ENCODE measurements around a stretch of chr2.

GRCh38 chr2:218230804-218231355 is 13.9 kb downstream of the ARPC2 start:
- PRO-cap, result no peak

DNA sequence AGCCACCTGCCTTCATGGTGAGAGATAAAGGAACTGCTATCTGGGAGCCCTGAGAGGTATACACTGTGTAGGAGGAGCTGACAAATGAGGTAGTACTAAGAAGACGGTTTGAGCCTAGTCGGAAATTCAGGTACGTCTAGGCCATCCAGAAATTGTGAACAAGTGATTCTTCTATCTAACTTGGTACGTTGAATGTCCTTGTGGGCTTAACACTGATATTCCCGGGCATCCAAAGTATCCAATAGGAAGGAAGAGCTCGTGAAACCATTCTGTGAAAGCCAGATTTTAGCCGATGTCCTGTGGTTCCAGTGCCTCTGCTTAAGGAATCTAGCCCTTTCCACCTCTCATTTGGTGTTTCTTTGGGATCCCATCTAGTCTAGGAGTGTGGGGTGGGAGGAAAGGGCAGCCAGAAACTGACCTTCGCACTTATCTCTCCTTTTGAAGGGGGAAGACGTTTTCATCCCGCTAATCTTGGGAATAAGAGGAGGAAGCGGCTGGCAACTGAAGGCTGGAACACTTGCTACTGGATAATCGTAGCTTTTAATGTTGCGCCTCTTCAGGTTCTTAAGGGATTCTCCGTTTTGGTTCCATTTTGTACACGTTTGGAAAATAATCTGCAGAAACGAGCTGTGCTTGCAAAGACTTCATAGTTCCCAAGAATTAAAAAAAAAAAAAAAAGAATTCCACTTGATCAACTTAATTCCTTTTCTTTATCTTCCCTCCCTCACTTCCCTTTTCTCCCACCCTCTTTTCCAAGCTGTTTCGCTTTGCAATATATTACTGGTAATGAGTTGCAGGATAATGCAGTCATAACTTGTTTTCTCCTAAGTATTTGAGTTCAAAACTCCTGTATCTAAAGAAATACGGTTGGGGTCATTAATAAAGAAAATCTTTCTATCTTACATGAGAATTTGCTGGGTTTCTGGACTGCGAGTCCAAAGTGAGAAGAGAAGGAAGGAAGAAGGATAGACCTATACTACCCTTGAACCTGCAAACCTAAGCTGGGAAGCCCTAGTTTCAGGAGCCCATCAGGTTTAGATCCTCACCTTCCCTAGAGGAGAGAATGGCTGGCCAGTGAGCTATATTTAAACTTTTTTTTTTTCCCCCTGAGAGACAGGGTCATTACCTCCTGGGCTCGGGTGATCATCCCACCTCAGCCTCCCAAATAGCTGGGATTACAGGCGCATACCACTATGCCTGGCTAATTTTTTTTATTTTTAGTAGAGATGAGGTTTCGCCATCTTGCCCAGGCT is 6.9 kb upstream of the GPBAR1 start:
- PRO-cap, result no peak

DNA sequence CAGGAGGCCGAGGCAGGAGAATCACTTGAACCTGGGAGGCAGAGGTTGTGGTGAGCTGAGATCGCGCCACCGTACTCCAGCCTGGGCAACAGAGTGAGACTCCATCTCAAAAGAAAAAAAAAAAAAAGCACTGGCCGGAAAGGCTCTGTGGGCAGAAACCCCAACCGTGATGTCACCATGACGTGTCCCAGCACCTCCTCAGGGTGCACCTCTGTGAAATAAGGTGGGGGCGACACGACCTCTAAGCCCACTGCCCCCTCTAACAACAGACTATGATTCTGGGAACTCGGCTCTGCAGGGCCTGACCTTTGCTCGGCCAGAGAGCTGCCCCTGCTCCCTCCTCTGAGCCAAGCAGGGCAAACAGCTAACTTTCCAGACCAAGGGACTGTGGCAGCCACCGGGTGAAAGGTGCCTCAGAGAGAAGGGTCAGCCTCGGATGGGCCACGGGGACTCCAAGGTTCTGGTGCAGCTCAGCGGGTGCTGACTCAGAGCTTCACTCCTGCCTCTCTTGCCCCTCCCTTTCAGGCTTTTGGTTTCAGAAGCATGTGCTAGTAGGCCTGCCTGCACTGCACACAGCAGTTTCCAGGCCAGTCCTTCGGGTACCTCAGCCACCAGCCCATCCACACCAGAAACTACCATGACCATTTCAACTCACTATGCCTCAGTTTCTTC is 8.1 kb downstream of the TMBIM1 start:
- PRO-cap, result no peak

GRCh38 chr2:218289464-218290709 is 2.4 kb downstream of the TMBIM1 start:
- PRO-cap, result no peak

DNA sequence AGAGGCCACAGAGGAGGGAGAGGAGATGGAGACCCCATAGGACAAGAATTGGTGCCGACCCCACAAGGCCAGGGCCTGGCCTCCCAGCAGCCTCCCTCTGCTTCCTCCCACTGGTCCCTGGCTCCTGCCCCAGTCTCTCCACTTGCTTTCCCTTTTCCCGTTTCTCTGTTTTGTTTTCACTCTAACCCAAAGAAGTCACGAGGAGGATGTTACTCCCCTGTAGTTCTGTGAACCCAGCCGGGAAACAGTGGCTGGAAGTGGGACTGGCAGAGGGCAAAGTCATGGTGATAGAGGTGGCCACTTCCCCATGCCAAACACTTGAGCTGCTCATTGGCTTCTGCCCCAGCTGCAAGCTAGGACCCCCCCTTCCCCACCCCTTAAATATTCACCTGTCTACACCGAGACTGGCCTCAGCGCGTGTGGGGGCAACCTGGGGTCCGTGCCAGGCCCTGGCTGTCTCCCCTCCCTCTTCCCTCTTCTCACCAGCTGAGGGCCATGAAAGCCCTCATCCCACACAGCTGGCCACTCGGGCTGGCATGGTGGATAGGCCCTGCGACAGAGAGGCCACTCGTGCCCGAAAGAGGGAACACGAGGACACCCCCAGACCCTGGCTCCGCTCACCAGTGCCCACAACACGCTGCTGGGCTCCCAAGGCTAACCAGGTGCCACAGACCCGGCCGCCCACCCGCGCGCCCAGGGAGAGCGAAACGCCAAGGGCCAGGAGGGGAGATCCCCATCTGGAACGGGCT is 548 bp downstream of the TMBIM1 start:
- PRO-cap, result no peak

GRCh38 chr2:218357665-218358338 is 1.1 kb downstream of the CATIP start:
- PRO-cap, result no peak

DNA sequence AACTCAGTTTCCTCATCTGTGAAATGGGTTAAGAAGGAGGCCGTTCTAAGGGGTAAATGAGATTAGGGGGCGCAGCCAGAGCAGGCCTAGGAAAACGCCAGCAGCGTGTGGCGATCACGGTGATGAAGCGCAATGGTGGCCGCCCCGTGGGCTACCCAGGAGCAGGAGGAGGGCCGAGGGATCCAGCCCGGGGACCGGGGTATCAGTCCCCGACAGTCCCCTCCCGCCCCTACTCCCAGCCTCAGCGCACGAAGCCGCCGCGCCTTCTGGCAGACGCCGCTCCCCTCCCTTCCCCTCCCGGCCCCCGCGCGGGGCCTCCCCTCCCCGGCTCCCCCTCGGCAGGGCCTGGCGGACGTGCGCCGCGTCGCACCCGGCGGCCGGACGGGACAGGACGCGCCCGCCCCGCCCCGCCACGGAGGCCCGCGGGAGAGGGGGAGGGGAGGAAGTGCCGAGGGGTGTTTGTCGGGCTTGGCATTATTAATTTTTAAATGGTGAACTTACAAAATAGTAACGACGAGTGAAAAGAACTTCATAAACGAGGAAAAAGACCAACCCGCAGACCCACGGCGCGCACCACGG is 1.3 kb upstream of the CTDSP1 start:
- PRO-cap, result bidirectional peak, plus-strand start at position 111 of the sequence, minus-strand start outside the sequence

DNA sequence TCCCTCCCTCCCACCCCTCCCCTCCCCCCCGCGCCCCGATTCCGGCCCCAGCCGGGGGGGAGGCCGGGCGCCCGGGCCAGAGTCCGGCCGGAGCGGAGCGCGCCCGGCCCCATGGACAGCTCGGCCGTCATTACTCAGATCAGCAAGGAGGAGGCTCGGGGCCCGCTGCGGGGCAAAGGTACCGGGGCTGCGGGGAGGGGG is 212 bp downstream of the CTDSP1 start:
- PRO-cap, result no peak

DNA sequence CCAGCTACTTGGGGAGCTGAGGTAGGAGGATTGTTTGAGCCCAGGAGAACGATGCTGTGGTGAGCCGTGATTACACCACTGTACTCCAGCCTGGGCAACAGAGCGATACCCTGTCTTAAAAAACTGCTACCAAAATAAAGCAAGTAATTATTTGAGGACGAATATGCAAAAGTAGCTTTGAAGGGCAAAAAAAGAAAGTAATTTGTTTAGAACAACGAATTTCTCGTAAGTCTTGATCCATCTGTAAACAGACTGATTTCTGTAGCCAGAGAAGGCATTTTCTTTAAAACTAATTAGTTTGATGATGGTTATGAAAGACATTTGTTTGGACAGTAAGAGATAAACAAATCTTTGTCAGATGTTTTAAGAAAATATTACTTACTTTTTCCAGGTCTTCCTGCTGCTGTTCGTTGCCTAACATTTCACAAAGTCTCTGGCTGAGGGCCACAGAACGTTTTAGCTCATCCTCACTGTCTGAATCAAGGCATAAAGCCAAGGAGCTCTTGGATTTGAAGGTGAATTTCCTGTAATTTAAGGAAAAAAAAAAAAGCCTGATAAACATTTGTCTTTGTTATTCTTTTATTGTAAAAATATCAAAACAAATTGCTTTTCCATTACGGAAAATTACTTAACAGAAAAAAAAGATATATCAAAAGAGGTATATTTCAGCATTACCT is 57.7 kb downstream of the VIL1 start:
- PRO-cap, result no peak

- PRO-cap, result no peak
Observed at GRCh38 chr2:218638315-218639105, 20.9 kb downstream of the ZNF142 start.

DNA sequence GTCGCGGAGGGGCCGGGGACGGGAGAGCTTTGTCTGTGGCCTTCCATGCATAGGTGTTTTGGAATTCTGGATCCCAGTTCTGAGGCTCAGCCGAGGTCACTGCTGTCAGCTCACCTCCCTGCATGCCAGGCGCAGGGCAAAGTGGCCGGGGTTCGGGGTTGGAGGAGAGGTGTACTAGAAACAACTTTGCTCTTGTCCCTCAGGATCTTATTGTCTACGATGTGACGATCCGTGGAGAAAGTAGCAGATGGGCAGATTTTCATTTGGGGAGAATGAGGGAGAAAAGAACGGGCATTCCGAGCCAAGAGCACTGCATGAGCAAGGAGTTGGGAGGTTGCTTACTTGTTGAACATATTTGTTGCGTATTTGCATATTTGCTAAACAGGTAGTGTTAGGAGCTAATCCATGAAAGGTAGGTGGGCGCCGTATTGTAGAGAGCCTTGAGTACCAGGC is 377 bp downstream of the BCS1L start:
- PRO-cap, result no peak

GRCh38 chr2:218757309-218757856 is 24.6 kb upstream of the CYP27A1 start:
- PRO-cap, result no peak

- PRO-cap, result no peak
Observed at GRCh38 chr2:218812361-218813200, 30.6 kb downstream of the CYP27A1 start.

GRCh38 chr2:218834635-218835202 is 24.9 kb upstream of the WNT6 start:
- PRO-cap, result no peak

- PRO-cap, result no peak
Observed at GRCh38 chr2:218860773-218861495, 1.3 kb downstream of the WNT6 start.

GRCh38 chr2:218892658-218893482 is 12.2 kb downstream of the WNT10A start:
- PRO-cap, result no peak

GRCh38 chr2:218996918-218997275 is 3.7 kb upstream of the CRYBA2 start:
- PRO-cap, result no peak

DNA sequence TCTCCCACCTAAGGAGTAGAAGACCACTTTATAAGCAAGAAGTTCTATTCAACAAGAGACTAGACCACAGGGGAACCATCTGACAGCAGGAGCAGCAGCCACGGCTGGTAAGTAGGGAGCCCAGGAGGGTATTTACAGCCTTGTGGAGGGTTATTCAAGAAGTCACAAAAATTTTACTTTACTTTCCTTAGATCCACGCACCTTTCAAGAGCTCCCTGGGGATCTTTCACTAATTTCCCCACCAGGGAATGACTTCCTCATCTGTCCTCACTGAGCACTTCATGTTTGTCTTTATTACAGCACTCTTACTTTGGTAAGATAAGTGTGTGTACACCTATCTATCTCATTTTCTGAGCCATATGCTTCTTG is 38.6 kb downstream of the NHEJ1 start:
- PRO-cap, result no peak

DNA sequence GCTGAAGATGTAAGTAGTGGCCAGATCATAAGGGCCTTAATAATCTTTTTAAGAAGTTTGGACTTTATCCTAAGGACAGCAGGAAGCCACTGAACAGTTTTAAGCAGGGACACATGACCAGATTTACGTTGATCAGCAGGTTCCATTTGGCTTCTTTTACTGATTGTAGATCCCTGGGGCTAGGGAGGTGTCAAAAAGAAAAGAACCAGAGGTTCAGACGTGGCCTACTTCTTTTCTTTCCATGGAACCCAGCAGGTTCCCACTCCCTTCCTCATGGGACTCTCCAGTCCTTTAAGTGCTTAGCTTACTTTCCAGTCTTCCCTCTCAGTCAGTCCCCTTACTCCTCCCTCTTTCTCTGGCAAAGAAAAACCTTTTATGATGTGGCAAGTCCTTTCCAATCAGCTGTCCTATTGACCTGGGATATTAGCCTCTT is 33.6 kb downstream of the NHEJ1 start:
- PRO-cap, result no peak

DNA sequence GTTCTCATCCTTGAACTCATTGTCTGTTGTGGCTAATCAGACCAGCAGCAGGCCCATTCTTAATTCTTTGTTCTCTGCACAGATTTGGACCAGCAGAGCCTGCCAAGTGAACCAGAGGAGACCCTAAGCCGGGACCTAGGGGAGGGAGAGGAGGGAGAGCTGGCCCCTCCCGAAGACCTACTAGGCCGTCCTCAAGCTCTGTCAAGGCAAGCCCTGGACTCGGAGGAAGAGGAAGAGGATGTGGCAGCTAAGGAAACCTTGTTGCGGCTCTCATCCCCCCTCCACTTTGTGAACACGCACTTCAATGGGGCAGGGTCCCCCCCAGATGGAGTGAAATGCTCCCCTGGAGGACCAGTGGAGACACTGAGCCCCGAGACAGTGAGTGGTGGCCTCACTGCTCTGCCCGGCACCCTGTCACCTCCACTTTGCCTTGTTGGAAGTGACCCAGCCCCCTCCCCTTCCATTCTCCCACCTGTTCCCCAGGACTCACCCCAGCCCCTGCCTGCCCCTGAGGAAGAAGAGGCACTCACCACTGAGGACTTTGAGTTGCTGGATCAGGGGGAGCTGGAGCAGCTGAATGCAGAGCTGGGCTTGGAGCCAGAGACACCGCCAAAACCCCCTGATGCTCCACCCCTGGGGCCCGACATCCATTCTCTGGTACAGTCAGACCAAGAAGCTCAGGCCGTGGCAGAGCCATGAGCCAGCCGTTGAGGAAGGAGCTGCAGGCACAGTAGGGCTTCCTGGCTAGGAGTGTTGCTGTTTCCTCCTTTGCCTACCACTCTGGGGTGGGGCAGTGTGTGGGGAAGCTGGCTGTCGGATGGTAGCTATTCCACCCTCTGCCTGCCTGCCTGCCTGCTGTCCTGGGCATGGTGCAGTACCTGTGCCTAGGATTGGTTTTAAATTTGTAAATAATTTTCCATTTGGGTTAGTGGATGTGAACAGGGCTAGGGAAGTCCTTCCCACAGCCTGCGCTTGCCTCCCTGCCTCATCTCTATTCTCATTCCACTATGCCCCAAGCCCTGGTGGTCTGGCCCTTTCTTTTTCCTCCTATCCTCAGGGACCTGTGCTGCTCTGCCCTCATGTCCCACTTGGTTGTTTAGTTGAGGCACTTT is 4.2 kb downstream of the RETREG2 start:
- PRO-cap, result no peak

All from peritoneum (tissue), 1 donor.